OVCAR3 (cell line): ENCODE data around the gene LYG1.

GRCh38 chr2:98560350-98560835, 47.9 kb downstream of the COA5 start:
- RRBS = no CpG with 5 or more reads among the region's 8 CpGs

DNA sequence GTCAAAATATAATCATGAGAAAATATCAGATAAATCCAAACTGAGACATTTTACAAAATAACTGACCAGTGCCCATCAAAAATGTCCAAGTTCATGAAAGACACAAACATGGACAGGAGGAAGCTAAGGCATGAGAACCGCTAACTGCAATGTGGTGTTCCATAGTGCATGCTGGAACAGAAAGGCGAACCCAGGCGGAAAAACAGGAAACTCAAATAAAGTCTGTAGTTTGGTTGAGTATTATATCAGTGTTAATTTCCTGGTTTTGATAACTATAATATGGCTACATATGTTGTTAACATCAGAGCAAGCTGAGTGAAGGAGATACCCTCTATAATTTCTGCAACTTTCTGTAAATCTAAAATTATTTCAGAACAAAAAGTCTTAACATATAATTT, 53.5 kb downstream of the UNC50 start:
- RRBS = no CpG with 5 or more reads among the region's 3 CpGs

DNA sequence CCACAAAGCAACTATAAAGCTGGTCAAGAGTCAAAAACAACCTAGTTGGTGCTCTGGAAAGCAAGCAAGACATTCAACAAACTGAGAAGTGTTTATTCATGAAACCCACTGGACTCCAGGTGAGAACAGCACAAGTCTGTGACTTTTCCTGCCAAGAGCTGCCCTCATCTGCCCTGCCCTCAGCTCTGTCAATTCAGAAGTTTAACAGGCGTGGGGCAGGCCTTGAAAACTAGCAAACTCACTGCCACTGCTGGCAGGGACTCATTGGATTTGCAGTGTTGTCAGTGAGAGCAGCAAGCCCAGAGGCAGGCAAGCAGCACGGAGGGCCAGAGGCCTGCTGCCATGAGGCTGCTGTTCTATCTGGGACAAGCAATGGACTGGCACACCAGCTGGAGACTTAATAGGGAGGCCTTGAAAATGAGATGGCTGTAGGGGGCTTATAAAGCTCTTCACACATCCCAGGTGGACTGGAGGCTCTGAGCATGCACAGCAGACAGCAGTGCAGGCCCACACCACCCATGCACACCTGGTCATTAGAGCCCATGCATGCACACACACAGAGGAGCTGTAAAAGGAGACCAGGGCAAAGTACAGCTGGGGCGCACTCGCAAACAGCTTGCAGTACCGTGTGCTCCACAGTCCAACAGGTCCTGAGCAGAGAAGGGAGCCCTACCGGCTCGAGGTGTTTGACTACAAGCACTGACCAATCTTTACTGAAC, 28.8 kb downstream of the MGAT4A start:
- RRBS = no CpG with 5 or more reads among the region's 7 CpGs

DNA sequence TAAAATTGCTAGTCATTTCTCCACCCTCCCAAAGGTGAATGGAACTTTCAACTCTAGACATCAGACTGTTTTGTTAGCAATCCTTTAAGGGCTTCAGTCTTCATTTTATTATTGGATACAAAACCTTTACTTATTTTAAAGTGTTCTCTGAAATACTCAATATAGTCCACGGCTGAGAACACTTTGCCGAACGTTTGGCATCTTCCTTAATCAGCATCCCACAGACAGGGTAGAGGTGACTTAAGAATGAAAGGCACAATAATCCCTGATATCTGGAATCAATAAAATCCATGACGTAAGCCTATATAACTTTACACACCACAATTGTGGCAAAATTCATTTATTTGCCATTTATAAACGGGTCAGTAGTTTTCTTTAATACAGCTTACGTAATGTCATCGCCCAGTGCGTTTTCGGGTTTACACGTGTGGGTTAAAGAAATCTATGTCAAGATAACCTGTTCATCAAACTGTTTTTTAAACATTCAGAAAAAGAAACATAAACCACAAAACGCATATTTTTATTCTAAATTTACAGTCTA, 1.3 kb downstream of the MGAT4A start:
- RRBS = no CpG with 5 or more reads among the region's 11 CpGs

GRCh38 chr2:98731234-98732387, 679 bp upstream of the MGAT4A start:
- RRBS = 5% methylated on average over 32 of the region's 80 CpGs

GRCh38 chr2:98732462-98732742, 1.5 kb upstream of the MGAT4A start:
- RRBS = no CpG with 5 or more reads among the region's 2 CpGs

DNA sequence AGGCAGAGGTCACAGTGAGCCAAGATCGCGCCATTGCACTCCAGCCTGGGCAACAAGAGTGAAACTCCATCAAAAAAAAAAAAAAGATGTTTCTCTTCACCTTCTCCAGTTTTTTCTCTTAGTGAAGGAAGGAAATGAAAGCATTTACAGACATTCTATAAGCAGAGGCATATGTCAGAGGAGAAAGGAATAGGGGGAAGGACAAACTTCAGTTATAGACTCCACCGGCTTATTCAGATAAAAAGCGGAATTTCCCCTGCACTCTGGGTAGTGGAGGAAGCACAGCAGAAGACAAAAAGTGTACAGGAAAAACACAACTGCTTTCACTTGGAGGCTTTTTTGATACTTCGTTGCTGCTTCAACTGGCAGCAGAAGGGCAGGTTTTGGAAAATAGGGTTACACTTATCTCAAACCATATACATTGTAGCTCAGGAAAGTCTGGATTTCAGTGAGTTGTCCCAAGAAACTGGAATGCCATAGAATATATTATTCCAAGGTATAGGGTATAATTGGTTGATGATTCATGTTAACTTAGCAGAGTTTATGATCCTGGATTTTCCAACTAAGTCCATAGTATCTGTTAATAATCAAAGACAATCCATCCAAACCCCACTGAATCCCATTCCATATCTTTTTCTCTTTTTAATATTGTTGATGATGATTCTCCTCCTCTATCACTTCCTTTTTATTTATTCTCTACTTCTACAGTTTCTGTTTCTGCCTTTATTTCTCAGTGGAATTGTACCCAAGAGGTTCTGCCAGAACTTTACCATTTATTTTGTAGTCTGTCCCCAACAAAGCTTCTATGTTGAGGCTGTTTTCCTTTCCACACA, 3.4 kb upstream of the MGAT4A start:
- RRBS = no CpG with 5 or more reads among the region's 5 CpGs

DNA sequence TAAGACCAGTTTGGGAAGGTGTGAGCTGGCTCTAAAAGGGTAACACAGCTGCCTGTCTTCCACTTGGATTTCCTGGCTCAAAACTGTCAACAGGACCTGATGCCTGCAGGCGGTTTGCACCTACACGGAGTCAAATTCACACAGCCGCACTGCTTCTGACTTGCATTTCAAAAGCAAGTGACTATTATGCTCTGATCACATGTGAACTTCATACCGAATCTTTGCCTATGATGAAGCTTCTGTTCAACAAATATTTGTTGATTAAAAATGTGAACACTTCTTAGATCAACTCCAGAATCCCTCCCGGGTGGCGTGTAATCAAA, 909 bp downstream of the CRACDL start:
- RRBS = no CpG with 5 or more reads among the region's 6 CpGs

DNA sequence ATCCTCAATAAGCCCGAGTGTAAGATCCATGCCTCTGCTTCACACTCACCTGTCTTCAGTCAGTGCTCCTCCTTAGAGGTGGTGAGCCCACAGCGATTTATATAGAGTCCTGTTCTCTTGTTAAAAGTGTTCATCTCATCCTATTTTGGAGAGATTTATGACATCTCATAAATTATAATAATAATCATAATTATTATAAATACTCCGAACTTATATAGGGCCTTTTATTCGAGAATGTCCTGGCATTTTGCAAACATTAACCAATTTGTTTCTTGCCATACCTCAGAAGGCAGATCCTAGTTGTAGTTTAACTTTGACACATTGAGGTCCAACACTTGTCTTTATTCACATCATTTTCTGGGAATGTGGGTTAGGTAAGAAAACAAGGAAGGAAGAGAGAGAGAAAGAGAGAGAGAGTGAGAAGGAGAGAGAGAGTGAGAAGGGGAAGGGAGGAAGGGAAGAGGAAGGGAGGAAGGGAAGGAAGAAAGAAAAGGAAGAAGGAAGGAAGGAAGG, at the start of gene LYG1:
LYG1 (minus strand) TSS at position 197 of the 513 bp plus-strand sequence.
- RRBS = no CpG with 5 or more reads among the region's 4 CpGs

GRCh38 chr2:99405214-99405801, 68.1 kb downstream of the EIF5B start:
- RRBS = no CpG with 5 or more reads among the region's 5 CpGs

DNA sequence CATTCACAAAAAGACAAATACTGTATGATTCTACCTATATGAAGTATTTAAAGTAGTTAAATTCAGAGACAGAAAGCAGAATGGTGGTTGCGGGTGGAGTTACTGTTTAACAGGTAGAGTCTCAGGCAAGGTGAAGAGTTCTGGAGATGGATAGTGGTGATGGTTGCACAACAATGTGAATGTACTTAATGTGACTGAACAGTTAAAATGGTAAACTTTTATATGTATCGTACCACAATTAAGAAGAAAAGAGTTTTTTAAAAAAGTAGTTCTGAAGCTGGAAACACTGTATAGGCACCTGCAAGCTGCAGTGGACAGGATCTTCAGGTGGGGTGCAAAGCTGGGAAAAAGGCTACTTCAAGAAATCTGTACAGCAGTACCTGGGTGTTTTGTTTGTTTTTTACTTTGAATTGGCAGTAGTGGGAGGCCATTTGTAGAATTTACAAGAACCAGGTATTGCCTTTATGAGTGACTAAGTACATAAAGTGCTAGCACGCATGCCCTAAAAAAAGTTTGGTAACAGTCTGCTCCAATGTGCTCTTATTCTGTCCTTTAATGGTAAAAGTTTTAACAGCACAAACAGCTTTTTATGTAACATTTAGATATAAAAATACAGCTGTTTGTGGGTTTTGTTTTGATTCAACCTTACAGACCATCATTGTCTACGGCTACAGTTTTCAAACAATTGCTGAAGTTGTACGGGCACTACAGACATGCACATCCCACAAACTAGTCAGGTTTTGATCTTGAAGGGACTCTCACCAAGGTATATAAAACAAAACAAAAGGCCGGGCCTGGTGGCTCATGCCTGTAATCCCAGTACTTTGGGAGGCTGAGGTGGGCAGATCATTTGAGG, 17.3 kb downstream of the REV1 start:
- RRBS = no CpG with 5 or more reads among the region's 6 CpGs

- RRBS = no CpG with 5 or more reads among the region's 8 CpGs
Observed at GRCh38 chr2:99880619-99881233, 261.7 kb downstream of the AFF3 start.

GRCh38 chr2:100104590-100105116, 37.7 kb downstream of the AFF3 start:
- RRBS = 3% methylated on average over 30 of the region's 91 CpGs

GRCh38 chr2:100107977-100108523, 34.3 kb downstream of the AFF3 start:
- RRBS = no CpG with 5 or more reads among the region's 6 CpGs

GRCh38 chr2:100197505-100198046, 55.2 kb upstream of the AFF3 start:
- RRBS = no CpG with 5 or more reads among the region's 10 CpGs

GRCh38 chr2:100213683-100213991, 71.2 kb upstream of the AFF3 start:
- RRBS = no CpG with 5 or more reads among the region's 2 CpGs

DNA sequence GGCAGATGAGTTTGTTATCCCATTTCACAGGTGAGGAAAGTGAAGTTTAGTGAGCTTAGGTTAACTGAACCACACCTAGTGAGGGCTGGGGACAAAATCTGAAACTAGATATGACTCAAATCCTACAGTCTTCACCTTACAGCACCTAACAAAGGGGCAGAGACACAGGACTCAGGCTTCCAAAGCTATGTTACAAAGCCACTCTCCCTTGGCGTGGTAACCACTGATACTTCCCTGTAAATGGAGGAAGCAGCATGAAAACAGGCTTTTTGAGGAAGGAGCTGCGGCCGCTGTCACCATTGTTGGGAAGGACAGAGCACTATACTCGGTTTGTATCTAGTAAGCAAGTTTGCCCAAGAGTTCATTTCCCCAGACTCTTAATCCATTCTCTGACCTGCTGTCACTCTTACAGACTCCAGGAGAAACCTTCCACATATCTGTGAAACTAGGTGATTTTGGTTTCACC, 60.3 kb downstream of the LONRF2 start:
- RRBS = no CpG with 5 or more reads among the region's 4 CpGs

DNA sequence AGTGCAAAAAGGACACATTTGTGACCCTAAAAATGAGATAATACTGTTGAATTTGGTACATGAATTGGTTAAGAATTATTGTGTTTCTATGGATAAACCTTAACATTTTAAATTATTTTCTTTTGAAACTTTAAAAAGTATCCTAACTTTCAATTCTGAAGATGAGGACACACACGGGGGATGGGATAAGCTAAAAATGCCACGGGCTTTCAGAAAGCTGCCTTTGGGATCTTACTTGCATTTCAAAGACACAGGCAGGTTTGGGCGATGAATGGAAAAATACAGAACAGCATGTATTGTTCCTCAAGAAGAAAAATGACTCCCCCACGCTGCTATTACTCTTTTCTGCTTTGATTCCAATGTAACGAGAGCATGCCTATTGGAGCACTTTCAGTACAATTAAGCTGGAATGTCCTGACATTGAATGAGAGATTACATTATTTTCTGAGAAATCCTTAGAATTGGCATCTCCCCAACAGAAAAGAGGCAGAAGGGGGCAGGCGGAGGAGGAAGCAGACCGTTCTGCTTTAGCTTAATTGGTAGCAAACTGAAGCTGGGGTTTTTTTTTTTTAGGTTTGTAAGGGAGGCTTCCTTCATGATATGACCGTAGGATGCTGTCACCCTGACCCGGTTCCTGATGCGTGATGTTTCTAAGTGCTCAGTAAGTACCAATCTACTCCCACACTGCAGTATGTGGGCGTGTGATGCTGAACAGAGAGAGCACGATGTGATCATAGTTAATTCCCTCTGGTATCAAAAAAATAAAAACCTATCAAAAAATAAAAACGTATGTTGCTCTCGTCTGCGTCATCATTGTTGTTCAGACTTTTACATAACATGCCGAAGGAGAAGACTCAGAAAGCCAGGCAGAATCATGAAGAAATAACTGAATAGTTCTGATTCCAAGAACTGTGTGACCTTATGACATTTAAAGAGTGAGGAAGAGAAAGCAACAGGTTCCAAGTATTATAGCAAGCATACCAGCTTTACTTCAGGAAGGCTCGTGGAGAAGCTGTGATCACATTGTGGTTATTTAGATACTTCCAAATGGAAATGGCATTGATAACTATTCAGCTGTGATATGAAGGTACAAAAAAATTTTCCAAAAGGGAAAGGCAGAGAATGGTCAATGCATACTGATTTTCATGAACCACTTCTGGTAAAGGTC, 40.6 kb downstream of the LONRF2 start:
- RRBS = no CpG with 5 or more reads among the region's 17 CpGs

- RRBS = no CpG with 5 or more reads among the region's 10 CpGs
Observed at GRCh38 chr2:100291774-100292705, 30.3 kb downstream of the LONRF2 start.

DNA sequence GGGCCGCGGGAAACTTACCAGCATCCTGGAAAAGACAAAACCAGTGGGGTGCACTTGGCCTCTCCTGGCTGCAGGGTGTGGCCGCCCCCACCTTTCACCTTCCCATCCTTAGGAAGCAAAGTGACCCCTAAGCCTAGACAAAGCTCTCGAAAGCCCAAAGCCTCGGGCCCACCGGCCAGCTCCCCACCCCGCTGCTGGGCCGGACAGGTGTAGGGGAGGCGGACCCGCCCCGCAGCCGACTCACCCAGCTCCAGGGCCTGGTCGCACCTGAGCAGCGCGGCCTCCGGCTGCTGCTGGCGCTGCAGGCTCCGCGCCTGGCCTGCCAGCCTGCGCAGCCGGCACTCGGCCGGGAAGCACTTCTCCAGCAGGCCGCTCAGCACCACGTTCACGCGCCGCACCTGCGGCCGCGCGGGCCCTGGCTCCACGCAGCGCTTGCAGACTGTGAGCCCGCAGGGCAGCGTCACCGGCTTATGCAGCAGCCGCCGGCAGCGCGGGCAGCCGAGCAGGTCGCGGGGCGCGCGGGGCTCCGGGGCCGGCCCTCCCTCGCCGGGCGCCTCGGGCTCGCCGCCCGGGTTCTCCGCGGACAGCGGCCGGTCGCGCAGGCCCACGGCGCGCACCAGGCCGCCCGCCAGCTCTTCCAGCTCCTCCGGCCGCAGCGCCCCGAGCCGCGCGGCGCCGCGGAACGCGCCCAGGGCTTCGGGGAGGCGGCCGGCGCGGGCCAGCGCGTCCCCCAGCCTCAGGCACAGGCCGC, 955 bp downstream of the LONRF2 start:
- RRBS = 5% methylated on average over 48 of the region's 87 CpGs